ENCODE results near the genes PPARGC1A and CCDC149.

DNA sequence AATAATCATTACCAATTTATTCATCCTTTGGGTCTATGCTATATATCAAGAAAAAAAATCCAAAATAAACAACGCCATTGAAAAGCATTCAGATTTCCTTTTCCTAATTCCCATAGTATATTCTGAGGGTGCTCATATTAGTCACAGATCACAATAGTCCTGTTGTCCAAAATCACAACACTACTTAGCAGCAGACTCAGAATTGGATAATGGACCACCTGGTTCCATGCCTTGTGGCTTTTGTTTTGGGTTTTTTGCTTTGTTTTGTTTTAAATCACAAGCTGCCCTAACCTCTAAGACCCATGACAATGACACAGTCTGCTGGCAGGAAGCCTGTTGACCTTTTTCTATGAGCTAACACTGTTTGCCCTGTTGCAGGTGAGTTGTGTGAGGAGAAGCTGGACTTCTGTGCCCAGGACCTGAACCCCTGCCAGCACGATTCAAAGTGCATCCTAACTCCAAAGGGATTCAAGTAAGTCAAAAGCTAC lies 110.9 kb upstream of the PACRGL start:
- PRO-cap: no peak
- RAMPAGE, long total RNA, 3 experiments: no peak in any of the 3 experiments

DNA sequence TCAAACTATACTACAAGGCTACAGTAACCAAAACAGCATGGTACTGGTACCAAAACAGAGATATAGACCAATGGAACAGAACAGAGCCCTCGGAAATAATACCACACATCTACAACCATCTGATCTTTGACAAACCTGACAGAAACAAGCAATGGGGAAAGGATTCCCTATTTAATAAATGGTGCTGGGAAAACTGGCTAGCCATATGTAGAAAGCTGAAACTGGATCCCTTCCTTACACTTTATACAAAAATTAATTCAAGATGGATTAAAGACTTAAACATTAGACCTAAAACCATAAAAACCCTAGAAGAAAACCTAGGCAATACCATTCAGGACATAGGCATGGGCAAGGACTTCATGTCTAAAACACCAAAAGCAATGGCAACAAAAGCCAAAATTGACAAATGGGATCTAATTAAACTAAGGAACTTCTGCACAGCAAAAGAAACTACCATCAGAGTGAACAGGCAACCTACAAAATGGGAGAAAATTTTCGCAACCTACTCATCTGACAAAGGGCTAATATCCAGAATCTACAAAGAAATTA lies 43.2 kb downstream of the PACRGL start:
- PRO-cap: no peak
- RAMPAGE, long total RNA, 3 experiments: no peak in any of the 3 experiments

- PRO-cap: no peak
- RAMPAGE, long total RNA, 3 experiments: no peak in any of the 3 experiments
Observed at GRCh38 chr4:22392217-22392779, 123.6 kb downstream of the ADGRA3 start.

DNA sequence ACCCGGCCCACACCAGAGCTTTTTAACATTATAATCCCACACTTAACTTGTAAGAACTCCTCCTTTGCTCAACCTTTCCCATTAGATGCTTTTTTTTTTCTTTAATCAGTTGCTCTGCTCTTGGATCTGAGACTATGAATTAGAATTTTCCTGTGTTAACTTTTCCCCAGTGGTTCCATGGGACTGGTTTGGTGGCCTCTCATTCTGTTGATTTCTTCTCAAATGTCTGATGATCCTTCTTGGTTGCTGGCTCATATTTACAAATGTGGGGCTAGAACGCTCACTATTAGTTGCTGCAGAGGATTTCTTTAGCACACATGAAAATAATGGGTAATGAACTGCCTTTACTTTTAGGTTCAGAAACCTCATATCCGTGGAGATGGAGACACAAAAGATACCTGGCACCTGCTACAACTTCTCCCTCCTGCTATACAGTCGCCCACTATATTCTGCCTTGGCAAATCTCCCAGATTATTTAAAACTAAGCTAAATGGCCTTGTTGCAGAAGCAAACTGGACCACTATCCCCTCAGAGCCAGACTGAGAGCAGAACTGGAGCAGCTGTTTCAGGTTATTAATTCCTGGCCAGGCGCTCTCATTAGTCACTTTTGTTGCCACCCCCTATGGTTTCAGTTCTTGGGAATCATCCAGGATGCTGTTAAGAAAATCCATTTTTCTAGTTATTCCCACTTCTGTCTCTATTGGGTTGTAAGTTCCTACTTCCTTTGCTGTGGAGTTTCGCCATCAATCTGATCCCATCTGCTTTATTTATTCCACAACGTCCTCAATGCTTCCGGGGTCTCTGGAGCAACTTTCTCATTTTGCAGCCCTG lies 30.3 kb downstream of the ADGRA3 start:
- PRO-cap: no peak
- RAMPAGE, long total RNA, 3 experiments: no peak in any of the 3 experiments

DNA sequence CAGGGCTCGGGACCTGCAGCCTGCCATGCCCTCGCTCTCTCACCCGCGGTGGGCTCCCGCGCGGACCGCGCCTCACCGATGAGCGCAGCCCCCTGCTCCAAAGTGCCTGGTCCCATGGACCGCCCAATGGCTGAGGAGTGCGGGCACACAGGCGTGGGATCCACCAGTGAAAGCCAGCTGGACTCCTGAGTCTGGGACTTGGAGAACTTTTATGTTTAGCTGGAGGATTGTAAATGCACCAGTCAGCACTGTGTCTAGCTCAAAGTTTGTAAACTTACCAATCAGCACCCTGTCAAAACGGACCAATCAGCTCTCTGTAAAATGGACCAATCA lies 119.1 kb upstream of the ADGRA3 start:
- PRO-cap: no peak
- RAMPAGE, long total RNA, 3 experiments: no peak in any of the 3 experiments

DNA sequence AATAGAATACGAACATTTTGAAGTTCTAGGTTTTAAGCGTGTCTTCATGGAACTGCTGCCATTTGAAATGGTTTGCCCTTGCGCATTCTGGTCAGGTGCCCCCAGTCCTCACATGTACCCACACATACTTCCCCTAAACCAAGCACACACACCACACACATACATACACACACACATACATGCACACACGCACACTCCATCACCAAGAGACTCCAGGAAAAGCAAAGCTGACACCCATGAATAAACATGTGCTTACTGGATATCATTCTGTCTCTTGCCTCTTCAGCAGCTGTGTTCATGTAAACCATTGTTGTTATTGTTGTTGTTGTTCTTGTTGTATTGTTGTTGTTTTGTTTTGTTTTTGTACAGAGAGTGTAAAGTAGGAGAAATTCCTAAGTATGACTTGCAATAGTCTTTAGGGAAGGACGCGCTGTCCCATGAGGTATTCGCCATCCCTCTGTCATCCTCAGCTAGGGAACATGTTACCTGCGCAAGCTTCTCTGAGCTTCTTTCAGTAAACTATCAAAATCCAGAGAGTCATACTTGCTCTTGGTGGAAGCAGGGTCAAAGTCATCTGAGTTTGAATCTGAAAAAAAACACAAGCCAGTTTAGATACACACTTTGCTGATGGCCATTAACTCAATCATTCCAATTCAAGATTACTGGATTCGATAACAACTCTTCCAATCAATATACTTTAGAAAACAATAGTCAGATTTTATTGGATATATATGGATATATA lies 94.3 kb downstream of the PPARGC1A start:
- PRO-cap: no peak
- RAMPAGE, long total RNA, 3 experiments: no peak in any of the 3 experiments

DNA sequence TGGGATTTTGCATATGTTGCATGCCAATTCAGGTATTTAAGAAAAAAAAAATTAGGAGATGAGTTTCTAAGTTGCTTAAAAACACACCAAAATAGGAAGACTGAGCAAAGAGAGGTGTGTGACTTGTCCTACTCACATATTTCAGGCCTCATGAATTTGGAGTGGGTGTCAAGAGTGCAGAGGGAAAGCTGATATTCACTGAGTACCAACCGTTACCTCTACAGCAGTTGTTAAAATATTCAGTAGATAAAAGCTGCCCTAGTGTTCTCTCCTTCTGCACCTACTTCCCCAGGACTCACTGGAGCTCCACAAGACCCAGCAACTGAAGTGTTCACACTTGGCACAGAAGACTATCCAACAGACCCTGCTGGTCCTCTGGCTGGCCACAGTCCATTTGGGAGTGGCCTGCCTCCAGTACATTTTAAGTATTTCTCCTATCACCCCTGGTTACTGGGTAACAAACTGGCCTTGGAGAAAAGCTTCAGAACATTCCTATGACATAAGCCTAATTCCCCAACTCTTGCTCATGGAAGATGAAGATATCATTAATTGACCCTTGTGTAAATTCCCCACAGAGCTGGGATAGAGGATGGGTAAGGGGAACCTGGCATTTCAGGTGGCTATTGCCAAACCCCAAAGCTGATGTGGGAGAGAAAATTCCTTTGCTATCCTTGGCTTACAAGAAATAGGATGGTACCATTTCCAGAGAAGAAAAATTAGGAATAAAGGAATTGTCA lies 70.7 kb downstream of the PPARGC1A start:
- PRO-cap: no peak
- RAMPAGE, long total RNA, 3 experiments: no peak in any of the 3 experiments

GRCh38 chr4:23831530-23832155 lies 58.2 kb downstream of the PPARGC1A start:
- PRO-cap: no peak
- RAMPAGE, long total RNA, 3 experiments: no peak in any of the 3 experiments

GRCh38 chr4:23887646-23888352 lies 2.0 kb downstream of the PPARGC1A start:
- PRO-cap: no peak
- RAMPAGE, long total RNA, 3 experiments: no peak in any of the 3 experiments

DNA sequence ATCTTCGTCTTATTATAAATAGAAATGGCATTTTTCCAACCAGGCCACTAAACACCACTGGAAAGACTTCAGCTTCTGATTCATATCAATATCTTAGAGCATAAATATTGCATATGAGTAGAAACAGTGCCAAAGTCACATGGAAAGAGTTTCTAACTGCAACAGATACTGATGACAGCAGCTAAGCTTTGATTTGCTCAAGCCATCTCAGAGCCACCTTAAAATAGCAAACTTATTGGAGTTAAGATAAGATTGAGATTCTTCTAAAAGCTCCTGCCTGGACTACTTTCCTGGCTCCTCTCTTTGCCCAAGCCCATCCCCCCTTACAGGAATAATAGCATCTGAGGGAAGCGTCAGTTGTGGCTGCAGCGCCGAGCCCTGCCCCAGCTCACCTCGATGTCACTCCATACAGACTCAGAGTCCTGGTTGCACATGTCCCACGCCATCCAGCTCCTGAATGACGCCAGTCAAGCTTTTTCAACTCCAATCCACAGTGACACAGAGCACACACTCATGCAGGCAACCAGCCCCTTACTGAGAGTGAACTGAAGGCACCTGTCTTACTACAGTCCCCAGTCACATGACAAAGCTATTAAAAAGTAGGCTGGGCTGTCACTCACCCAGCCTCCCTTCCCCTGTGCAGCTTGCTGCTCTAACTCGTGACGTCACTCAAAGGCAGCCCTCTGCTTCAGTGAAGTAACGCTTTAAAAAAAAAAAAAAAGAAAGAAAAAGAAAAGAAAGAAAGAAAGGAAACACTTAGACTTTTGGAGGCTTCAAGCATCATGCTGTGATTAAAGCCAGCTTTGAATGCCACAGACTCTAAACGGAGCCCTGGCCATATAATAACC lies at the start of gene PPARGC1A:
PPARGC1A (minus strand) TSS at position 536 of the 848 bp plus-strand sequence.
- PRO-cap: bidirectional peak, plus-strand start at position 407 of the sequence, minus-strand start at position 305 of the sequence; bidirectional peak, plus-strand start at position 755 of the sequence, minus-strand start at position 536 of the sequence
- RAMPAGE, long total RNA, 3 experiments: start-site peak on the minus strand in 2 of 3 experiments, centred at positions 457 to 536 of the sequence, 23 to 394 reads per replicate

DNA sequence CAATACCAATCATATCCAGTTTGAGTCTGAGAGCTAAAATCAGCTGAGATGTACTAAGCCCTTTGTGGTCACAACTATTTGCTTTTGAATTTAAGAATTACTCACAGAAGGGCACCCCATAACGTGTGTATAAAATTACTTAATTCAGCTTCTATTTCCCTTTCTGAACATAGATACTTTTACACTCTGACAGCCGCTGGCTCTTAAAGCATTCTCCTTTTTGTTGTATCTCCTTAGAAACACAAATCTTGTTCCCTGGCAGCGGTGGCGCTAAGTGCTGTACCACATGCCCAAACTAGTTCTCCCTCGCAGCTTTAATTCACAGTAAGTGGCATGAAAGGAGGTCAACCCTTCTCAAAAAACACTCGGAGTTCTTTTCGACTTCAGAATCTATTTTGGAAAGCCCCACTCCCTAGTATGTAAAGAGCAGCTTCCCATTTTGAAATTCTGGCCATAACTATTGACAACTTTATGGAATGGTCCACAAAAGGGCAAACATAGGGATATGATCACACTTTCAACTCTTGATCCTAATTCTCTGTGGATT lies 14.9 kb upstream of the PPARGC1A start:
- PRO-cap: no peak
- RAMPAGE, long total RNA, 3 experiments: no peak in any of the 3 experiments

GRCh38 chr4:24229862-24230383 lies 340.1 kb upstream of the PPARGC1A start:
- PRO-cap: no peak
- RAMPAGE, long total RNA, 3 experiments: no peak in any of the 3 experiments

GRCh38 chr4:24312516-24312793 lies 271.9 kb downstream of the DHX15 start:
- PRO-cap: no peak
- RAMPAGE, long total RNA, 3 experiments: no peak in any of the 3 experiments

- PRO-cap: no peak
- RAMPAGE, long total RNA, 3 experiments: no peak in any of the 3 experiments
Observed at GRCh38 chr4:24473282-24473696, 111.1 kb downstream of the DHX15 start.

GRCh38 chr4:24794388-24795261 lies 748 bp upstream of the SOD3 start:
- PRO-cap: bidirectional peak, plus-strand start at chr4:24794618, minus-strand start at chr4:24794553
- RAMPAGE, long total RNA, 3 experiments: no peak in any of the 3 experiments

GRCh38 chr4:24819694-24820179 lies 24.4 kb downstream of the SOD3 start:
- PRO-cap: no peak
- RAMPAGE, long total RNA, 3 experiments: no peak in any of the 3 experiments

- PRO-cap: bidirectional peak, plus-strand start at chr4:24912606, minus-strand start at chr4:24912472; bidirectional peak, plus-strand start at chr4:24912957, minus-strand start at chr4:24912988; unidirectional peak, minus-strand start at chr4:24913024
- RAMPAGE, long total RNA, 3 experiments: no peak in any of the 3 experiments
Observed at GRCh38 chr4:24912007-24913230, at the start of gene CCDC149. Gene CCDC149 (minus strand): TSS chr4:24913042.

- PRO-cap: unidirectional peak, plus-strand start at chr4:24979743; unidirectional peak, plus-strand start at chr4:24979818
- RAMPAGE, long total RNA, 3 experiments: no peak in any of the 3 experiments
Observed at GRCh38 chr4:24979466-24979935, 51.2 kb downstream of the LGI2 start.

DNA sequence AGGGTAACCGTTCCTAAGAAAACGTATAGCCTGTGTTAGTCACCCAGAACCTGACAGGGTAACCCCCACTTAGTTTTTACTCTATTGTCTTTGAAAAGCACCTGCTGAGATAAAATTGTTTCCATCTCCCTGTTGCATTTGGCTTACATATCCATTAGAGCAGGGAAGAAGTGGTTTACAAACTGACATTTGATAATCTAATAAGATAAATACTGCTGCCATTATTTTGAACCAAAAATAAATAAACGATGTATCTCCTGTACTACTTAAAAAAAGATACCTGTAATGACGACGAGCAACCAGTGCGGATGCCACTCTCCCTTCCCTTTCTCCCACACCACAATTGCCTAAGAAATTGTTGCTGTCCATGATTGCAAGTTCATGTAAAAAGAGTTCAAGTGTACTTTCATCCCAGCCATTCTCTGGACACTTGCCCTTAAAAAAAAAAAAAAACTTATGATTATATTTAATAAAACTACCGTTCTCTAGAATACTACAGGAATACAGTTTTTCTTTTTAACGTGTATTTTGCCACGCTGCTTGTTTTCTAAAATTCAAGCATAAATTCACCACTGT lies 1.5 kb downstream of the SEPSECS start:
- PRO-cap: no peak
- RAMPAGE, long total RNA, 3 experiments: no peak in any of the 3 experiments

- PRO-cap: no peak
- RAMPAGE, long total RNA, 3 experiments: no peak in any of the 3 experiments
Observed at GRCh38 chr4:25235097-25235883, 1.5 kb downstream of the PI4K2B start.

Measured in gastrocnemius medialis (tissue), 3 donors.